Placental epithelial cell (primary cell): ENCODE measurements around the genes EXOSC10, CLCN6 and NPPB.

GRCh38 chr1:10866592-10867724 is 70.5 kb upstream of the CASZ1 start:
- CAGE, long polyA plus RNA = no peak

DNA sequence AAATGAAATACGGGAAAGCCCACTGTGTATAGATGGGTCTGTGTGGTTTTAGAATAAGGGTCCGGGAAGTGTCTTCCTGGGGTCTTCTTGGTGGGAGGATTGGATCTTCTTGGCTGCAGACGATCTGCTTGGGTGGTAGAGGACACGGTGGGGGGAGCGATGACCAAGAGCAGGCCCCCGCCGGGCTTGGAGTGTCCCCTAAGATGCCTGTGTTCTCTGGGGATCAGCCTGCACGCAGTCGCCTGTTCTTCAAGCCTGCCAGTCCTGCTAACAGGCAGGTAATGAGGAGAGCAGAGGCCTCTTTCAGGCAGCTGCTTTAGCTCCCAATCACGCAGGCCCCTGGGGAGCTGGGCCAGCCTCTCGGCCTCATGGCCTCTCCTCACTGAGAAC is 71.3 kb upstream of the CASZ1 start:
- CAGE, long polyA plus RNA = no peak

GRCh38 chr1:10979314-10980025 is 2.4 kb downstream of the C1orf127 start:
- CAGE, long polyA plus RNA = no peak

DNA sequence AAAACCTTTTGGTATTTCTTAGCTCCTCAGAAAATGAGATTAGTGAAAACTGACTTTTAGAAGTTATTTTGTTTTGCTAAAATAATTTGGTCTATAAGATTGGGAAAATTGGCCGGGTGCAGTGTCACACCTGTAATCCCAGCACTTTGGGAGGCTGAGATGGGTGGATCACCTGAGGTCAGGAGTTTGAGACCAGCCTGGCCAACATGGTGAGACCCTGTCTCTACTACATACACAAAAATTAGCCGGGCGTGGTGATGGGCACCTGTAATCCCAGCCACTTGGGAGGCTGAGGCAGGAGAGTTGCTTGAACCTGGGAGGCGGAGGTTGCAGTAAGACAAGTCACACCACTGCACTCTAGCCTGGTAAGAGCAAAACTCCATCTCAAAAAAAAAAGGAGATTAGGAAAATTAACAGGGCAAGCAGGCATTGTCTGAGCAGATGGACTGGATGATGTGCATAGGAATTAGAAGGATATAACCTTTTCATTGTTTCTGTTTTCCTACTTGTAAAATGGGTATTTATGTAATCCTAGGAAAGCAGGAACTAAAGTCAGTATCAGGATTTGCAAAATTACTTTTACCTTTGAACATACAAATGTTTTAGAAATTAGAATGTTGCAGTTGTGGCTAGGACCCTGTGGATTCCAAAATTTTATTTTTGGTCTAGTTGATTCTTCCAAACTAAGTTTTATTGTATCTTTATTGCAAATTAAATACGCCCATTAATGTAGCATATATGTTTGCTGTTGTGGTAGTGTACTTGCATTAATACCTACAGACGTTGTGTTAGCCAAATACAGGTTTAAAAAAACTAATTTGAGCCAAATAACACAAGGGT is 15.6 kb downstream of the TARDBP start:
- CAGE, long polyA plus RNA = no peak

- CAGE, long polyA plus RNA = no peak
These were observed 1.3 kb downstream of the SRM start for GRCh38 chr1:11058381-11058971.

DNA sequence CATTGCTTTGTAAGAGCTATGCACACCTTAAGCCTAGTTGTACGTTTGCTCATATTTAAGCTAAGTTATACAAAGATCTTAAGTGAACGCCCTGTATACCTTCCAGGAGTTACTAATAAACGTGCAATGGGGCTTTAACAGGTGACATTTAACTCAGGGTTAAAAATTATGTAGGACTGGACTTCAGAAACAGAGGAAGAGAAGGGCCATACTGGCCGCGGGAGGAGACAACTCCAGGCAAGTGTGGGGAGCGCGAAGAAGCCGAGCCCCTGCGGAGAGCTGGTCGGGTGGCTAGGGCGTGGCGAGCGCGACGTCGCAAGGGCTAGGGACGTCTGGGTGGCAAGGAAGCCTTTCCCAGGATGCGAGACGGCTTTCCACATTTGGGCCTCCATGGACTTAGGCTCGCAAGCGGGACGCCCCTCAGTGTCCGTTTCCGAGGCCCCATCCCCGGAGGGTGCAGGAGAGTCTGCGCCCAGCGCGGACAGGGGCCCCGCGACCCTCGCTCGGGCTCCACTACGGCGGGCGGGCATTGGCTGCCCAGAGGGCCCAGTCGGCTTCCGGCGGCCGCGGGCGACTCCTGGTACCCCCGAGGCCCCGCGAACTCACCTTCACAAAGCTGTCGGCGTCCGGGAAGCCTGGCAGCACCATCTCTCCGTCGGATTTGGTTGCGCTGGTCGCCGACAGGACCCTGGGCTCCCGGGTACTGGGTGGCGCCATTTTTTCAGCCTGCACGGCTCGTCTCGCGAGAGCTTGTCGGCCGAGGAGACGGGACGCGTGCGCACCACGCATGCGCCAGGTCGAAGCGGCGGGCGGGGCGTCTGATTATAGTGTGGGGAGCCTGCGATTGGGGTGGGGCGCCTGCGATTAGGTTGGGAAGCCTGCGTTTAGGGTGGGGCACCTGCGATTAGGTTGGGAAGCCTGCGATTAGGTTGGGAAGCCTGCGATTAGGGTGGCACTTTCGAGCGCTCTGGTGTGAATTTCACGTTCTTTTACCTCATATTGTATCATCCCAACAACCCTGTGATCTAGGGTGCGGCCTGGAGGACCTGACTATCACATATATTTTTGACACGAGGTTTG is at the start of gene EXOSC10:
EXOSC10 (minus strand) TSS at position 755 of the 1,080 bp plus-strand sequence.
- CAGE, long polyA plus RNA = no peak

DNA sequence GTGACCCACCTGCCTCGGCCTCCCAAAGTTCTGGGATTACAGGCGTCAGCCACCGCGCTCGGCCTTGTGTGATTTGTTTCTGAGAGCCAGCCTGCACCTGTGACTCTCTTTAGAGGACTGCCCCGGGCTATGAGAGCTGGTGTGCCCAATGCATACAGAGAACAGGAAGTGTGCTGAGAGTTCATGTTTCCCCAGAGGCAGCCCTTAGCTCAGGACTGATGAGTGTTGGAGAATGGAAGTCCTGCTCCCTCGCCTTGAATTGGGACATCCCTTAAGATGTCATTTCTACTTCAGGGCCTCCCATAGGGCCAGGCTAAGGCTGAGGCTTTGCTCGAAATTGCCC is 79.8 kb downstream of the UBIAD1 start:
- CAGE, long polyA plus RNA = no peak

DNA sequence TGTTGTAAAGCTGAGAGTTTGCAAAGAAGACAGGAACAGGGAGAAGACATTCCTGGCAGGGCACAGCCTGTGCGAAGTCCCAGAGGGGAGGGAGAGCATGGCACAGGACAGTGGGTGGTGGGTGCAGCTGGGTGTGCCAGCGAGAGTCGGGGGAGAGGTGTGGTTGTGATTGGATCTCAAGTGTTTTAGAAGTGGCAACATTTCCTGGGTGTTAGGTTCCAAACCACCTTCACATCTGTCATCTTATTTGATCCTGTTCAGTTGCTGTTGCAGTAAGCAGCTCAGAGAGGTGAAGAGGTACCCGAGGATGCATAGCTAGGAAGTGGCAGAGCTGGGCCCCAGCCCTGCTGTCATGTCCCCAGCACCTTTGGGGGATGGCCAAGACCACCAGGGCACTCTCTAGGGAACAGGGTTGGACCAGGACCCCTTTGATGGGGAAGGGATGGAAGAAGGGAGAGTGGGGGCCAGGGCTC is 22.0 kb upstream of the DISP3 start:
- CAGE, long polyA plus RNA = no peak

DNA sequence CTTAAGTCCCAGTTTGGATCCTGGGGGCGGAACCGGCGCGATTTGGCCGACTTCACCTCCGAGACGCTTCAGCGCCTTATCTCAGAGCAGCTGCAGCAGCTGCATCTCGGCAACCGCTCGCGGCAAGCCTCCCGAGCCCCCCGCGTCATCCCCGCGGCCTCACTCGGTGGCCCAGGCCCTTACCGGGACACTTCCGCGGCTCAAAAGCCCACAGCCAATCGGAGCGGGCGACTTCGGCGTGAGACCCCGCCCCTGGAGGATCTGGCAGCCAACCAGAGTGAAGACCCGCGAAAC is 22.4 kb downstream of the DISP3 start:
- CAGE, long polyA plus RNA = no peak

DNA sequence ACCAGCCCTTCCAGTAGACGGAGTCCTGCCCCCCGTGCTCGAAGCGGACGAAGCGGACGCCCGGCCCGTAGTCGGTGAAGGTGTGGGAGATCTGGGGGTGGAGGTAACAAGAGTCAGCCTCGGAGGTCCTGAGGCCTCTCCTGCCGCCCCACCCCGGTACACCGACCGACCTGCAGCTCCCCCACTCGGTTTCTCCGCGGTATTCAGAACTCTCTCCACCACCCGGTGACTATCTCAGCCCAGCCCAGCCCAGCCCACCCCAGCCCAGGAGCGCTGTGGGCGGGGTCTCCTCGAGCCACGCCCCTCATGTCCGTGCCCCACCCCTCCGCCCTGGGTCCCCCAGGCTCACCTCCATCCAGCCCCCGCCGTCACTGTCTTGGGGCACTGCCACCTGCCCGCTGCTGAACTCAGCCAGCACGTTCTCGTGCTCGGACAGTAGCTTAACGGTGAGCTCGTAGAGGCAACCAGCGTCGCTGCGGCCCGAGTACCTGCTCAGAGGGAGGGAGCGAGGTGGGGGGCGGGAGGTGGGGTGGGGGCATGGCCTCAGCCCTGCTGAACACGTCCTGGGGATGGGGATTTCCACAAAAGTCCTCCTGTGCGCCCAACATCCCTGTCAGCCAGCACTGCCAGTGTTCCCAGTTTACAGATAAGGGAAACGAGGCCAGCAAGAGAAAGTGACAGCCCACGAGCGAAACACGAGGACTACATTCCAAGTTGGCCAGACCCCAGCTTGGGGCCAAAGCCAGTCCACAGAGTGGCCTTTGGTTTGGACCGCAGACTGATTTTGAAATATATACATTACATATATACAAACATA is 5.3 kb downstream of the FBXO2 start:
- CAGE, long polyA plus RNA = no peak

- CAGE, long polyA plus RNA = no peak
These were observed 7.5 kb downstream of the FBXO6 start for GRCh38 chr1:11671395-11672036.

- CAGE, long polyA plus RNA = no peak
These were observed 20.8 kb downstream of the MTHFR start for GRCh38 chr1:11784532-11785836.

GRCh38 chr1:11806036-11806312 is at the start of gene CLCN6:
TSS of gene CLCN6 (plus strand) at chr1:11806191.
- CAGE, long polyA plus RNA = no peak

DNA sequence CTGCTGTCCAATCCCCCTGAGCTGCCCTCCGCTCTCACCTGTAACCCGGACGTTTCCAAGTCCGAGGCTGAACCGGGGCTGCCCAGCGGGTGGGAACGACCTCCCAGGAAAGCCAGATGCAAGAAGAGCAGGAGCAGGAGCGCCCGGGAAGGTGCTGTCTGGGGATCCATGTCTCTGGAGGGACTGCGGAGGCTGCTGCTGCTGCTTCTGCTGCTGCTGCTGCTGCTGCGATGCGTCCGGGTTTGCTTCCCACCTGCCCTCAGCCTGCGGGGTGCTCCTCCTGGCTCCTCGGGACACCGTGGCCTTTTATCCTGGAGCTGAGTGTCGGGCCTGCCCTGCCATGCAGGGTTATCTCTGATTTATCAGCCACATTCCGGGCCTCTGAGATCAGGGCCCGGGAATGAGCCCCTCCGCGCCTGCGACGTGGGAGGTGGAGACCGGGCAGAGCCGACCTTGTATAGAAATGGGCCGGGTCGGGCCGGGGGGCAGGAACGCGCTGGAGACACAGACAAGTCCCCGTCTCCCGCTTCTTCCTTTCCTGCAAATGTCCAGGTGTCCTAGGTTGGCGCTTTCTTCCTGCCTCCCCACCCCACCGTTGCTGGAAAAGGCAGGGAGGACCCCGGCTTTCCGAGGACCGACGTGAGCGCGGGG is at the start of gene NPPB:
NPPB (minus strand) TSS at position 282 of the 651 bp plus-strand sequence.
- CAGE, long polyA plus RNA = no peak

DNA sequence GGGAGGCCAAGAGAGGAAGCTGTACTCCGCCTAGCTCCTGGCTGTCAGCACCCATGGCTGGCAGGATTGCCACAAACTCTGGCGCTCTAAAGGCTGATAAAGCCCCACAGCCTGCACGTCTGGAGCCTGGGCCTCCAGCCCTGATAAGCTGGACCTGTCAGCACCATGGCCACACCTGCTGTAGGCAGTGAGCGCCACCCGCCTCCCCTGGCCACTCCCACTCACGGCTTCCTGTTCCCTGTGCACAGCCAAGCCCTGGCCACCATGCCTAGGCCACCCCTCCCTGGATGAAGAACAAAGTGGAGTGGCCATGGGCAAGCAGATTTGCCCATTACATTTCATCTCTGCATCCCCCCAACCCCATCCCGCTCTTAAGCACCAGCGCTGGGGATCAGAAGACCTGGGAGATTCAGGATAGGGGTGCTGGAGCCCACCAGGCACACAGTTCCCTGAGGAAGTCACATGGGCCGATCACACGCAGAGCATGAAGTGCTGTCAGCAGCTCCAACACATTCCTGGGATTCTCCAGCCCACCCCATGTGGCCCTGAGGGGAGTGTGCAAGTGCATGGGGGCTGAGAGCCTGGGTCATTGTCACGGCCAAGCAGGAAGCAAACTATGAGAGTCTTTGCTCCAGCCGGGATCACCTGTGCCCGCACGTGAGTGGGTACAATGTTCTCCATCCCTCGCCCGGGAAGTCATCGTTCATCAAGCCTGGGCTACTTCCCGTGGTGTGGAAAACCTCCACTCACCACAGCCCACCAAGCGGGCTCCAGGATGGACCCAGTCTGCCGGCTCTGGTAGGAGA is 24.4 kb upstream of the NPPB start:
- CAGE, long polyA plus RNA = no peak

- CAGE, long polyA plus RNA = no peak
These were observed 28.4 kb upstream of the NPPB start for GRCh38 chr1:11886788-11887874.

DNA sequence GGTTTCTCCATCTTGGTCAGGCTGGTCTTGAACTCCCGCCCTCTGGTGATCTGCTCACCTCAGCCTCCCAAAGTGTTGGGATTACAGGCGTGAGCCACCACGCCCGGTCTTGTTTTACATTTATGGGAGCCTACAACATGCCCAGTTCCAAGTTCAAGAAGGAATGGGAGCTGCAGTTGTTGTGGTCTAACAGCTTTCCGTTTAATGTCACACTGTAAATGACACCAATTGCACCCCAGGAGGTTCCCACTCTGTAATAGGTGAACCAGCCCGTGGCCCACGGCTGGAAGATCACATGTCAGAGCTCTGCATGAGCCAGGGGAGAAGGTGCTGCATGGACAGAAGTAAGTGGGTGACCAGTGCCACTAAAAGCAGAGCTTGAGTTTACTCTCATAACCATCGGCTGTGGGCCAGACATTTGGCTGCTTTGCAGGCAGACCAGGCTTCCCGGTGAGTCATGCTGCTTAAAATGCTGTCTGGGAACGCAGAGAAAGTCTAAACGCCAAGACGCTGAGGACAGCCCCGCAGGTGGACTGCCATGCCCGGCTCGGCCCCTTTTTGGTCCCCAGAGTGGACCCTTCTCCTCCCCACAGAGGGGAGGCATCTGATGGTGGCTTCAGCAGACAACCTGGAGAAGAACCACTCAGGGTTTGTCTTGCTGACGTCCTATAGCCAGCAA is 7.5 kb downstream of the KIAA2013 start:
- CAGE, long polyA plus RNA = no peak

GRCh38 chr1:11980547-11981001 is 330 bp downstream of the MFN2 start:
- CAGE, long polyA plus RNA = no peak

GRCh38 chr1:11989247-11990062 is 9.2 kb downstream of the MFN2 start:
- CAGE, long polyA plus RNA = no peak

DNA sequence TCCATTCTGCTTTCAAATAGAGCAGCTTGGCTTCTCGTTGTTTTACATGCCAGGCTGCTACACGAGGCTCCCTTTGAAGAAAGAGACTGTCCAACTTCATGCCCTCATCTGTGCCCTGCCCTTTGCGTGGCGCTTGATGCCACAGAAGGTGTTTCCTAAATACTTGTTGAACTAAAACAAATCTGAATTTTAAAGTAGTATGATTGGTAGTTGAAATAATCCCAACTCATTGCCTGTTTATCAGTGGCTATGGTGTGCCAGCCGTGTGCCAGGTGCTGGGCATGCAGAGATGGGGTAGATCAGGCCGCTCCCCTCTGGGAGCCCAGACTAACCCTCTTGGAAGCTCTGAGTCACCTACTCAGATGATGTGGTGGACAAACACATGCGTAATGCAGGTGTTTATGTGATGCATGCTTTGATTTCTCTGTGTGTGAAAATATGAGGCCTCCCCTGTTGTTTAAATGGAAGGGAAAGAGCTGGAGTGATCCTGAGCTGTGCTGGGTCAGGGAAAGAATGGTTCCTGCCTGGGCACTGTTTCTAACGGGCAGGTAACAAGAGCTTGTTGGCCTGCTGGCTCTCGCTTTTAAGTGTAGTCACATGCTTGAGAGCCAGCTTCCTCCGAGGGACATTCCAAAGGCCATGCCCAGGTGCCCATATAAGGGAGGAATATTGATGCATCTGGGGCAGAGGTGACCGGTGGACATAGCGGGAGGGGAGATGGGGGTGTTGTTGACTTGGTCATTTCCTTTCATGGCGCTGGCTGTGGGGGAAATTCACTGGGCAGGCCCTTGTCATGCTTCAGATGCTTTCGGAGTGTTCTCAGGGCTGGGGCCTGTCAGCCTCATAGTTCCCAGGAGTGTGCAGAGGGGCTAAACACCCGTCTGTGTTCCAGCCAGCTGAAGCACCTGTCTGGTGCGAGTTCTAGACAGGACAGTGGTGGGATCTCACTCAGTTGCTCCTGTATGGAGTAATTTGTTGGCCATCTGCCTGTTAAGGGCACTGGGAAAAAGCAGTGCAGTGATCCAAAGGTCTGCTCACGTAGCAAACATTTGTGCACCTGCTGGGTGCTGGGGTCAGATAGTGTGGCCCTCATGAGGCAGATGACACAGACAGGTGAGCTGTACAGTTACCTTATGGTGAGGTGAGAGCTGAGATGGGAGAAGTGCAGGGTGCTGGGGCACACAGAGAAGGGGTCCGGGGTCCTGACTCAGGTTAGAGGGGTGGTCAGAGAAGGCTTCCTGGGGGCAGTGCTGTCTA is 10.3 kb downstream of the MFN2 start:
- CAGE, long polyA plus RNA = no peak